Hair follicular keratinocyte (primary cell): ENCODE results near the gene UGT3A2.

DNA sequence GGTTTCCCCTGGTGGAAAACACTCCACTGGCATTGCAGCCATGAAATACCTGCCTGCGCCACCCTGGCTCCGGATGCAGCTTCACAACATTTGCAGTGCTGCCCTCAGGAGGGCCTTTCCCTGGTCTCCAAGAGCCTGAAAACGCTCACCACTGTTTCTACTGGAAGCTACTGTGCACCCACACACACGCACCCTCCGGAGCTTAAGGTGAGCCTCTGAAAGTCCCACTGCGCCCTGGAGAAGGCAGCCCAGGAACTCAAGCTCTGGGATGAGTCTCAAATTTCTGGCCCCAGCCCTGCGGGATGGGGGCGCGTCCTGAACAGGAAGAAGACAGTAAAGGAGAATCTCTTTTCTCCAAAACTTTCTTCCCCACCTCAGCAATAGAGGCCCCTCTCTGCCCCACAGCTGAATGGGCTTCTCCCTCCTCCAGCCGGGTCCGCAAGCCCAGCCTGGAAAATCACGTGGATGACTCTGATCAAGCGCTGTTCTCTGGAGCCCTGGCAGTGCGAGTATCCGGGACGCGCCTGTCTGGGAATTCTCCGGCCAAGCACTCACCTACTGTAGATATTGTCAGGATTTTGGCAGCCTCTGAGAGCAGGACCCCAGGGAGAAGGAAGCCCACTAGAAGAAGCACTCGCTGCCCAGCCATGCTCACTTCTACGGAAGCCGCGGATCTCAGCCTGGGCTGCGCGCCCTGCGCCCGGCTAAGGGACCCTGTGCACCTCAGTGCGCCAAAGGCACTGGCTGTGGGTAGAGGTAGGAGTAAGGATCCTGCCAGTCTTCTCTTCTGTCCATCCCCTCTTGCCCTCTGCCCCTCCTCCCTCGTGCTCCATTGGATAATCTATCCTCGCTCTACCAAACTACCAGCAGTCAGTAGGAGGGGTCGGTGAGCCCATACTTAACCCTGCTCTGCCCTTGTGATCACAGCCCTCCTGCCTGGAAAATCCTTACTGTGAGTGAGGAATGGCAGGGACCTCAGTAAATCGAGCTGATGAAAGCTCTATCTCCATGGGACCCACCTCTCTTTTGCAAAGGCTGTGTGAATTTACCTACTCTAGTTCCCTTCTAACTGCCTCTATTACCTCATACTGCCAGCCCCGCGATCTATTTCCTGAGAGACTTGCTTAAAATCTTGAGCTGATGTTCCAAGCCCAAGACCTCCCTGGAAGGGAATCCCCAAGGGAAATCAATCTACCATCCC, at the start of gene UGT3A2:
Gene UGT3A2, minus strand, starts transcription at position 742 of the 1,201 bp plus-strand sequence.
- RAMPAGE, long total RNA = no peak

GRCh38 chr5:36152472-36153196, 723 bp downstream of the SKP2 start:
- RAMPAGE, long total RNA = no peak

DNA sequence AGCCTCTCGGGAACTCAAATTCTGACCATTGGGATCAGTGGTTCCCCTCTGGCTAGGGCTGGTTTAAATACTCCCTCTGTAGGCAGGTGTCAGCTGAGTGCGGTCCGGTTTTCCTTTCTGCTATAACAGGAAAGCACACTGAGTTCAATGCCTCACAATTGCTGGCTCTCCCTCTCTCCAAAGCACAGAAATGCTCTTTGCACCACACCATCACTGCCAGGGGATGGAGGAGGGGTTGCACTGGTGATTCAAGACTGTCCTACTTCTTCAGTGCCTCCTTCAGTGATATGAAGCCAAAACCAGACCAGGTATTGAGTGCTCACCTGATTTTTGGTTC, 22.8 kb upstream of the RANBP3L start:
- RAMPAGE, long total RNA = no peak

- RAMPAGE, long total RNA = no peak
These were observed 106.4 kb upstream of the NIPBL start for GRCh38 chr5:36770171-36770637.

- RAMPAGE, long total RNA = no peak
These were observed 68.9 kb downstream of the NIPBL start for GRCh38 chr5:36945397-36945965.

DNA sequence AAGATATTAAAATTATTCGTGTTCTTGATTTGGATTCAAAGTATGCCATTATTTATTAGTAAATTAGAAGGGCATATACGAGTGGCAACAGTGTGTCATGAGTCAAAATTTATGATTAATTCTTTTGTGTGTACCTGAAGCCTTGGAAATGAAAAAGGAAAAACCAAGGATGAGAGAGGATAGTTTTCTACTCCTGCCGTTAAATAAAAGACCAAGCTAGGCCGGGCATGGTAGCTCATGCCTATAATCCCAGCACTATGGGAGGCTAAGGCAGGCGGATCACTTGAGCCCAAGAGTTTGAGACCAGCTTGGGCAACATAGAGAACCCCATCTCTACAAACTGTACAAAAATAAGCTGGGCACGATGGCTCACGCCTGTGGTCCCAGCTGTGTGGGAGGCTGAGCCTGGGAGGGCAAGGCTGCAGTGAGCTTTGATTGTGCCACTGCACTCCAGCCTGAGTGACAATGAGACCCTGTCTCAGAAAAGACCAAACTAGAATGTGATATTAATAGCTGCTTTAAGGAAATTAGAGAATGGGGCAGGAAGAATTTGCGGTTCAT, 158.3 kb downstream of the NIPBL start:
- RAMPAGE, long total RNA = no peak

DNA sequence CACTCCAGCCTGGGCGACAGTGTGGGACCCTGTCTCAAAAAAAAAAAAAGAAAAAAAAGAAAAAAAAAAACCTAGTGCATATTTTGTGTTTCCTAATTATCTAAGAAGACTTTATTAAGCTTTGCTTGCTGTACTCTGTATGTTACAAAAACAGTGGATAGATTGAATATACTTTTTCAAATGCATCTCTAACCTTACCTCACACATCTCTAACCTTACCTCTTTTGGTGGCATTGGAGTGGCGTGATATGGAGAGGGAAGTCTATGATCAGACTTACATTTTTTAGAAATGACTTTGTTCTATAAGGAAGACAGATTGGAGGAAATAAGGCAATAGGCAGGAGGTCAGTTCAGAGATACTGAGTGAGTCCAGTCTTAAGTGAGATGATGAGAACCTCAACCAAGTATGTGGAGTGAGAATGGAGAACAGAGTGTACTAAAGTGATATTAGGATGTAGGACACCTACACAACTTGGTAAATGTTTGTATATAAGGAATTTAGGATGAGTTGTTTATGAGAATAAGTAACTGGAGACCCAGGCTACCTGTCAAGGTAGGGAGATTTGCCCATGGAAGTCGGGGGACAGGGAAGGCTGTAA, 205.5 kb downstream of the GDNF start:
- RAMPAGE, long total RNA = no peak

DNA sequence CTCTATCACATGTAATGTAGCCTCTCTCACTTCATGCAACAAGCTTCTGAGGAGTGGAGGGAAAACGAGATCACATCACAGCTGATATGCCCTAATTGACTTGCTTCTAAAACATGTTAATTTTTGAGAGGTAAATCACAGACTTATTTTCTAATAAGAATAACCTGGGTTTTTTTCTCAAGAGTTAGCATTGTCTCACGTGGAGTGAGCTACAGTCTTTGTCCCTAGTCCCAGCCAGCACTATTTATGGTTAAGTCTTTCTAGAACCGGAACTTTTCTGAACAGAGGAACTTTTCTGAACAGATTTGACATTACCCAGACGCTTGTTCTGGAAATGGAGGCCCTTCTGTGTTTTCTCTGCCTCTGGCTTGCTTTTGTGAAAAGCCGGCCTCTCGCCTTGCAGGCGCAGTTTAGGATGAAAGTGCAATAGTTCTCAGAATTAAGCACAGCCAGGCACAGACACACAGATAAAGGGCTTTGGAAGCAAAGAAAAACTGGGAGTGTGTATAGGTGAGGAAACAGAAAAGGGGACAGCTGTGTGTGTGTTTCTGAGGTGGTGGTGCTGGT, 6.0 kb downstream of the GDNF start:
- RAMPAGE, long total RNA = no peak

GRCh38 chr5:38467249-38467939, 89.1 kb downstream of the LIFR start:
- RAMPAGE, long total RNA = no peak

GRCh38 chr5:38468763-38469891, 87.3 kb downstream of the LIFR start:
- RAMPAGE, long total RNA = no peak

- RAMPAGE, long total RNA = no peak
These were observed 38.1 kb upstream of the OSMR start for GRCh38 chr5:38807674-38808108.

DNA sequence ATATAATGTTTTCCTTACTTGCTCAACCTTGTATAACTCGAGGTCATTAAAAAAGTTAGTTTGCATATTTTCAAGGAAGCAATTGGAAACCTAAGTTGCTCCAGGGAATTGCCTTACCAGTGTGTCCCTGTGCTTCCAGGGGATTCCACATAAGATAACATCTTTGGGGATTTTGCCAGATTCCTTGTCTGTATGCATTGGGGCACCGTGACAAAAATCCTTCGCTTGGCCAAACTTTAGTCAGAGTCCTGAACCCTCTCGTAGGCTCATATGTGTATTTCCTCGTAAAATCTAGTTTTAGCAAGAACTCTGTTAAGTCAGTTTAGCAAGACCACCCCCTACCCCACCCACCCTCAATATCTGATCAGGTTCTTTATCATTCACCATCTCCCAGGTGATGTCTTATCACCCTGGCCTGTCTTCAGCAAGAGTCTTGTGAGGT, 14.6 kb upstream of the OSMR start:
- RAMPAGE, long total RNA = no peak

- RAMPAGE, long total RNA = no peak
These were observed 68.6 kb downstream of the RICTOR start for GRCh38 chr5:39005209-39006295.

GRCh38 chr5:39014417-39015166, 59.6 kb downstream of the RICTOR start:
- RAMPAGE, long total RNA = no peak

GRCh38 chr5:39049454-39050824, 24.3 kb downstream of the RICTOR start:
- RAMPAGE, long total RNA = no peak

GRCh38 chr5:39066350-39066689, 7.9 kb downstream of the RICTOR start:
- RAMPAGE, long total RNA = no peak

GRCh38 chr5:39069524-39070200, 4.5 kb downstream of the RICTOR start:
- RAMPAGE, long total RNA = no peak

DNA sequence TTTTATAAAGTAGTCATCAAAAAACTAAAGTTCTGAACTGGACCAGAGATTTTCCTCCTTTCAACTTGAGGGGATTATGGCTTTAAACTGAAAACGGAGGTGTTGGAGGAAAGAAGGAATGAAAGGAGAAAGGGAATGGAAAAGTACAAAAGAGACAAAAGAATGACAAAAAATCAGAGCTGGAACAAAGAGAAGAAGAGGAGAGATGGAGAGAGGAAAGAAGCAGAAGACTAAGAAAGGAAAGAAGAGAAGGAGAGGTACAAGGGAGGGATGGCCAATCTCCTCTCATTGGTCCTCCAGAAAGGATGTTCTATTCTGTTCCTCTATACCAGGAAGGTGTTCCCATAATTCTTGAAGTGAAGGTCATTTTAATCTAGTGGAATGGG, 59.1 kb upstream of the RICTOR start:
- RAMPAGE, long total RNA = no peak

- RAMPAGE, long total RNA = no peak
These were observed 21.9 kb downstream of the FYB1 start for GRCh38 chr5:39197407-39197975.

DNA sequence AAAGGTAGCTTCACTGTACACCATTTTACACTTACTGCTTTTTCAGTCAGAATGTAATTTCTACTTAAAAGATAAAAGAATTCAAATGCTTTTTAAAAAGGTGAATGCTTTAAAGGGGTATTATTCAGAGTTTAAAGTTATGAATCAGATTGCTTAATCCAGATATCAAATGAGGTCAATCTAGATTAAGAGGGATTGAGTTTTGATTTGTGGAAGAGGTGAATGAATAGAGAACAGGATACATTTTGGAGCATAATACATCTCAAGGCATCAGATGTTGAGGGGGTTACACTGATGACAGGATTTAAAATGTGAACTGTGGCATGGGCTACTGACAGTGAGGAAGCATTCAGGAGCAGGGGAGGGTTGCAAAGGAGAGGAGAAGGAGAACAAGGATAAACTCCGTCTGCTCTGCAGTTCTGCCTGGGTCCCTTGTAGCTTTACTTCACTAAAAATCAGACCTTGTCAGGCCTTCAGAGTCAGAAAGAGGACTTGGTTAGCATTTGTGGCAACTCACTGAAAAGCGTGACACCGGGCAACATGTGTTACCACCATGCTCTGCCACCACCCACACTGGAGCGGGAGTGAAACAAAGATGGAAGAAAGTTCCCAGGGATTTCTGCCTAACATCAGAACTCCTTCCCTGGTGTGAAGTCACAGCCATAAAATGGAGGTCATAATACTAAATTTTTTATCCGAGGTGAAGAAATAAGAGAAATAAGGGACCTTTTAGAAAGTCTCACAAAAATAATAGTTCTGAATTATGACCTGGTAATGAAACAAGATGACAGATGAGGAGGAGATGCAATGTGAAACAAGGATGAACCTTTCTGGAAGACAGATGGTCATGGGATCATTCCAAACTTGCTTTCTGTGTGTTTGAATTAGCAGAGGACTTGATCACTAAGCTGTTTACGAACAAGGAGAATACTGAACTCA, 19.3 kb downstream of the FYB1 start:
- RAMPAGE, long total RNA = no peak